ENCODE data around the genes MAGEA1, ZNF275, ATP2B3, PLXNB3, TKTL1, ATP6AP1 and GDI1.

GRCh38 chrX:153056629-153056775, 232 bp downstream of the PNMA3 start:
- PRO-cap: no peak
- RAMPAGE, long total RNA, 4 experiments: no peak in any of the 4 experiments

GRCh38 chrX:153178770-153179487, at the start of gene MAGEA1:
Gene MAGEA1 (plus strand): TSS chrX:153179284.
- PRO-cap: no peak
- RAMPAGE, long total RNA, 4 experiments: no peak in any of the 4 experiments

- PRO-cap: no peak
- RAMPAGE, long total RNA, 4 experiments: no peak in any of the 4 experiments
Measured at GRCh38 chrX:153226537-153227160, 39.3 kb upstream of the PWWP4 start.

- PRO-cap: unidirectional peak, plus-strand start at chrX:153334153; unidirectional peak, plus-strand start at chrX:153334220; unidirectional peak, plus-strand start at chrX:153334254
- RAMPAGE, long total RNA, 4 experiments: no peak in any of the 4 experiments
Measured at GRCh38 chrX:153333610-153334656, at the start of gene ZNF275. Gene ZNF275 (plus strand): TSS chrX:153334153.

DNA sequence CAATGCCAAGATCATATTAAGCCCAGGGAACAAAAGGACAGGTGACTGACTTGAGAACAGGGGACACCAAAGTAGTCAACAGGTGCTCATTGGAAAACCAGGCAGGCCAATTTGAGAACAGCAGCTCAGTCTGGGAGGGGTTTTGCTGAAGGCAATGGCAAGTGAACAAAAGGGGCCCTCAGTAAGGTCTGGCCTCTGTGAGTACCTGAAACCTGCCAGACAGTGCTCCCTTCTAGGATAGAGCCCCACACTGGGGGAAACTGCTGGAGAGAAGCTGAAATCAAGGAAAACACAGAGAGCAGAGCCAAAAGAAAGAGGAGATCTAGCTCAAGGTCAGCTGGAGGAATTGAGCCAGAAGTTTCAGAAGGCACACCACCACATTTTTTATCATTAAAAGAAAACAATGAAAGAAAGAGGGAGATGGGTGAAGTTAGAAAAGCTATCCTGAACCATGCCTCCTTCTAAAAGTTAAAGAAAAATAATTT, 28.2 kb downstream of the PNMA6E start:
- PRO-cap: no peak
- RAMPAGE, long total RNA, 4 experiments: no peak in any of the 4 experiments

DNA sequence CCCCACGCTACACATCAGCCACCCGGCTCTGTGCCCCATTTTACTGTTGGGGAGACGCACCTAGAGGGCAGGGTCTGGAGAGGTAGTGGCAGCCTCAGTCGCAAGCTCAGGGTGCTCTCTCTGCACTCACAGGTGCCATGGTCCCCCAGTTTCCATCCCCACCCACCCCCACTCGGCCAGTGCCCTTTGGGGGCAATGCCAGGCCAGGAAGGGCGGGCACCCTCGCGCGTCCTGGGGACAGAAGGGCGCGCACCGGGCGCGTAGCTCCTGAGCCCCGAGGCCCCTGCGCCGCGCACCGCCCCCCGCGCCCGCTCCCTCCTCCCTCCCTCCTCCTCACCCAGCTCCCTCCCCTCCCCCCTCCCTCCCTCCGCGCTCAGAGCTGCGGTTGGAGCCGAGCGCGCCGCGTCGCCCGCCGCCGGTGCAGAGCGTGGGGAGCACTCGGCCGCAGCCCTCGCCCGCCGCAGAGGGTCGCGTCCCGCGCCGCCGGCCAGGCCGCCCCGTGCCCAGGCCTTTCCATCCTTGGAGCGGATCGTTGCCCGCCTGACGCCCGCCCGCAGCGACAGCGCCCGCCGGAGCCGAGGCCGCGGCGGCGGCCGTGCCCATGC, at the start of gene ATP2B3:
ATP2B3 (plus strand) TSS at position 376 of the 605 bp plus-strand sequence.
- PRO-cap: no peak
- RAMPAGE, long total RNA, 4 experiments: no peak in any of the 4 experiments

GRCh38 chrX:153724002-153724272, 250 bp downstream of the BCAP31 start:
- PRO-cap: unidirectional peak, minus-strand start at chrX:153724113
- RAMPAGE, long total RNA, 4 experiments: no peak in any of the 4 experiments

DNA sequence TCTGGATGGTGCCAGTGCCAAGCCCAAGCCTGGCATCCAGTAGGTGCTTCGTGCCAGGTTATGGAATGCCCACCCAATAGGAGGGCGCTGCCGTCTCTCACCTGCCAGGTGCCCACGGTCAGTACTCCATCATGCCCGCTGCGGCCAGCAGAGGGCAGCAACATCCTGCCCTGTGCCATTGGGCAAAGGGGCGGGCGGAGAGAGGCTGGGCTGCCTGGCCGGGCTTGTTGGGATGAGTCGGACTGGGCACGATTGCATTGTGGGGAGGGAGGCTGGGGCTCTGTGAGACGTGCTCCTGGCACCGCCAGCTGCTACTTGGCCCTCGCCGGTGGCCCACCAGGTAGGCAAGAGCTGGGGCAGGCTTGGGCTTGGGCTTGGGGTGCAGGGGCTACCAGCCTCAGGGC, at the start of gene PLXNB3:
PLXNB3 (plus strand) TSS at position 285 of the 404 bp plus-strand sequence.
- PRO-cap: no peak
- RAMPAGE, long total RNA, 4 experiments: start-site peak on the plus strand in 1 of 4 experiments, centred at position 256 of the sequence, 15 reads per replicate

GRCh38 chrX:153775749-153776431, 5.0 kb upstream of the SRPK3 start:
- PRO-cap: no peak
- RAMPAGE, long total RNA, 4 experiments: no peak in any of the 4 experiments

DNA sequence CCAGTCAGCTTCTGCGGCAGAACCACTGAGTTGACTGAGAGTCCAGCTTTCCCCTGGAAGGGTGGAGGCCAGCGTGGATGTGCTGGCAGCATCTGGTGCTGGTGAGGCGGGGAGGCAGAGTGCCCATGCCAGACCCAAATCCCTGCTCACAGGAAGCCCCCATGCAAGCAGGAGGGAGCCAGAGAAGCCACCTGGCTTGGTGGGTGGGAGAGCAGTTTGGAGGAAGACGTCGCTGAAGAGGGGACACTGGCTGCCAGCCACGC, 6.0 kb downstream of the PDZD4 start:
- PRO-cap: no peak
- RAMPAGE, long total RNA, 4 experiments: no peak in any of the 4 experiments

DNA sequence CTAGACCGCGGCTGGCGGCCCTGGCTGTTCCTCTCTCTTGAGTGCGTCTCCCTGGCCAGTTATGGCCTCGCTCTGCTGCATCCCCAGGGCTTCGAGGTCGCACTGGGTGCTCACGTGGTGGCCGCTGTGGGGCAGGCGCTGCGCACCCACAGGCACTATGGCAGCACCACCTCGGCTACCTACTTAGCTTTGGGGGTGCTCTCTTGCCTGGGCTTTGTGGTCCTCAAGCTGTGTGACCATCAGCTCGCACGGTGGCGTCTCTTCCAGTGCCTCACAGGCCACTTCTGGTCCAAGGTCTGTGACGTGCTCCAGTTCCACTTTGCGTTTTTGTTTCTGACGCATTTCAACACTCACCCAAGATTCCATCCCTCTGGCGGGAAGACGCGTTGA, 9.9 kb downstream of the TMEM187 start:
- PRO-cap: no peak
- RAMPAGE, long total RNA, 4 experiments: no peak in any of the 4 experiments

DNA sequence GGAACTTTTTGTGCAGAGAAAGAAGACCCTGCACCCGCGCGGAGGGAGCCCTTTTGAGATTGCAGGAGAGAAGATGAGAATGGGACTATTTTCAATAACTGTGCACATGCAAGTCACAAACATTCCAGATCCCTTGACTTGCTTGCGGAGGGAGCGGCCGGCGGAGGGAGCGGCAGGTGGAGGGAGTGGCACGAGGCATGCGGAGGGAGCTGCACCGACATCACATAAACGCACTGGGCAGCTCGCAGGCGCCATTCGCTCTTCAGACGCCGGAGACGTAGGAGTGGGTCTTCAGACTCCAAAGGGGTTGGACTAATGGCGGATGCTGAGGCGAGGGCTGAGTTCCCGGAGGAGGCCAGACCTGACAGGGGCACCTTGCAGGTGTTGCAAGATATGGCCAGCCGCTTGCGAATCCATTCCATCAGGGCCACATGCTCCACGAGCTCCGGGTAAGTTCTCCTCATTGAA, at the start of gene TKTL1:
TKTL1 (plus strand) TSS at position 251 of the 468 bp plus-strand sequence.
- PRO-cap: no peak
- RAMPAGE, long total RNA, 4 experiments: no peak in any of the 4 experiments

- PRO-cap: unidirectional peak, minus-strand start at chrX:154351157
- RAMPAGE, long total RNA, 4 experiments: start-site peak on the minus strand in 1 of 4 experiments, at chrX:154350911-154351020 at its widest, 133 reads per replicate
Measured at GRCh38 chrX:154350703-154351576, 23.5 kb downstream of the FLNA start.

DNA sequence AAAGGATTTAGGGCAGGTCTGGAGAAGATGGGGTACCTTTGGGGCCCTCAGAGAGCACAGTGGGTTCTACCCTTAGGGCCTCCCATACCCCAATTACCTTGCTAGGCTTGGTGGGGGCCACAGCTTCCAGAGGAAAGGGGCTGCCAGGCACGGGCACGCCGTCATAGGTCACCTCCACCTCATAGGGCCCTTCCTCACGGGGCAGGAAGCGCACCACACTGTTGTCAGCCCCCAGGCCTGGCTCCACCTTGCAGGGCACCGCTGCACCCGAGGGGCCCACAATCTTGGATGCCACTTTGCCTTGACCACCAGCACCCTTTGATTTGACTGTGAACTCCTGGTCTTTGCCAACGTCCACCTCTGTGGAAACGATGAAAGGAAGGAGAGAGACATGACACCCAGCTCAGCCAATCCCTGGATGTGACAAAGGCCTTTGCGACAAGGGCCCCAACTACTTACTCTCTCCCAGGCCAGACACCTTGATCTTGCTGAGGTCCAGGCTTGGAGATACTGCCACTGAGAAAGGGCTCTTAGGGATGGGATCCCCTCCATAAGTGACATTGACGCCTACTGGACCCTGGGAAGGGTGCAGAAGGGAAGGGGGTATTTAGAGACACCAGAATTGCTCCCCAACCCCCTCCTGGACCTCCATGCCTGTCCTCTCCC, 13.1 kb downstream of the FLNA start:
- PRO-cap: no peak
- RAMPAGE, long total RNA, 4 experiments: no peak in any of the 4 experiments

GRCh38 chrX:154365004-154365690, 9.3 kb downstream of the FLNA start:
- PRO-cap: no peak
- RAMPAGE, long total RNA, 4 experiments: no peak in any of the 4 experiments

GRCh38 chrX:154366740-154367568, 7.5 kb downstream of the FLNA start:
- PRO-cap: no peak
- RAMPAGE, long total RNA, 4 experiments: no peak in any of the 4 experiments

GRCh38 chrX:154368513-154369302, 5.7 kb downstream of the FLNA start:
- PRO-cap: bidirectional peak, plus-strand start at chrX:154369158, minus-strand start at chrX:154368868
- RAMPAGE, long total RNA, 4 experiments: no peak in any of the 4 experiments

- PRO-cap: bidirectional peak, plus-strand start at chrX:154420329, minus-strand start at chrX:154420186
- RAMPAGE, long total RNA, 4 experiments: start-site peak on the plus strand in 2 of 4 experiments, at chrX:154419426-154419907 at its widest, 6 to 13 reads per replicate
Measured at GRCh38 chrX:154419269-154420572, 8.4 kb downstream of the TAFAZZIN start.

DNA sequence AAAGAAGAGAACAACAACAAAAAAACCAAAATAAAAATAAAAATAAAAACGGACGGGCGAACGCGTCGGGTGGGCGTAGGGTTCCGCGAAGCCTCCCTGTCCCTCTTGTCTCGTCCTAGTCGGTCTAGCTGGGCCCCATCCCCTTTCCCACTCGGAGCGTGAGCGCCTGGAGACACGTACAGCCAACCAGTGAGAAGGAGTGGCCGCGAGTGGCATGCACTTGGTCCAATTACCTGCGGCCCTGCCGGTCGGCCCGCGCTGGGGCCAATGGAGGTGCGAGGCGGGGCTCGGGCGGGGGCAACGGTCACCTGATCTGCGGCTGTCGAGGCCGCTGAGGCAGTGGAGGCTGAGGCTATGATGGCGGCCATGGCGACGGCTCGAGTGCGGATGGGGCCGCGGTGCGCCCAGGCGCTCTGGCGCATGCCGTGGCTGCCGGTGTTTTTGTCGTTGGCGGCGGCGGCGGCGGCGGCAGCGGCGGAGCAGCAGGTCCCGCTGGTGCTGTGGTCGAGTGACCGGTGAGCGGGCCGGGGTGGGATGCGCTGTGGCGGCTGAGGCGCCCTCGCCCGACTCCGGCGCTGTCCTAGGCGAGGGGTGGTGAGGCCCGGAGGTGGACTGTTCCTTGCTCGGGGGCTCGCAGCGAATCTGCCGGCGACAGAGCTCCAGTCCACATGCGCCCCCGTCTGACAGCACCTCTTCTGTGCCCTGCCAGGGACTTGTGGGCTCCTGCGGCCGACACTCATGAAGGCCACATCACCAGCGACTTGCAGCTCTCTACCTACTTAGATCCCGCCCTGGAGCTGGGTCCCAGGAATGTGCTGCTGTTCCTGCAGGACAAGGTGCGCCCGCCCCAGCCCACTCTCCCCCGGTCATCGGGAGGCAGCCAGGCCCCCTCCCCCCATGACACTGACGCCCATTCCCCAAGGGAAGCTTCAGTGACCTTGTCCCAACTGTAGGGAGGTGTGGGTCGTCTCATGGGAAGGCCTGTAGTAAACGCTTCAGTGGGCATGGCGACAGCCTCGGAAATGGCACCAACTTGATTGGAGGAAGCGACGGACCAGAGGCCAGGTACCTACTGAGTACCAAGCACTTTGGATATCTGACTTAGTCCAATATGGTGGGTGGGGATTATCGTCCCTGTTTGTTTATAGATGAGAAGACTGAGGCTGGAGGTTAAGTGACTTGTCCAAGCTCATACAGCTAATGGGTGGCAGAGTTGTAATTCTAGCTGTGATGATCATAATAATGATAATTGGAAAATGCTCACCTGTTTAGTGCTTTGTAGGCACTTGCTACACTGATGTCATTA, at the start of gene ATP6AP1:
ATP6AP1 (plus strand) TSS at position 339 of the 1,306 bp plus-strand sequence.
- PRO-cap: bidirectional peak, plus-strand start at position 339 of the sequence, minus-strand start at position 153 of the sequence
- RAMPAGE, long total RNA, 4 experiments: start-site peak on the plus strand in 4 of 4 experiments, centred at positions 323 to 353 of the sequence, 16 to 616 reads per replicate; start-site peak on the minus strand in 2 of 4 experiments, centred at positions 128 to 137 of the sequence, 6 to 12 reads per replicate

- PRO-cap: bidirectional peak, plus-strand start at chrX:154436976, minus-strand start at chrX:154436723; unidirectional peak, plus-strand start at chrX:154437165
- RAMPAGE, long total RNA, 4 experiments: start-site peak on the plus strand in 3 of 4 experiments, at chrX:154437154-154437201 at its widest, 25 to 59 reads per replicate
Measured at GRCh38 chrX:154436410-154437327, at the start of gene GDI1. Gene GDI1 (plus strand): TSS chrX:154437154.

Measured in transverse colon (tissue), 4 donors.